Measurements from ENCODE around the gene PTPRA.

GRCh38 chr20:1893831-1894255, 1.4 kb upstream of the SIRPA start:
- PRO-cap, 2 experiments = peak in 1 of 2 experiments; most common minus-strand start chr20:1894030 (in 1)

DNA sequence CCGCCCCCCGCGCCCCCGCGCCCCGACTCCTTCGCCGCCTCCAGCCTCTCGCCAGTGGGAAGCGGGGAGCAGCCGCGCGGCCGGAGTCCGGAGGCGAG, 1.1 kb upstream of the SIRPA start:
- PRO-cap, 2 experiments = peak in 1 of 2 experiments; most common plus-strand start position 54 of the sequence (in 1)

- PRO-cap, 2 experiments = peak in 1 of 2 experiments; most common plus-strand start chr20:1894547 (in 1); most common minus-strand start chr20:1894647 (in 1)
These were observed 786 bp upstream of the SIRPA start for GRCh38 chr20:1894354-1894887.

- PRO-cap, 2 experiments = no peak in any of the 2 experiments
These were observed 32.9 kb downstream of the SIRPA start for GRCh38 chr20:1927843-1928809.

- PRO-cap, 2 experiments = no peak in any of the 2 experiments
These were observed 1.9 kb downstream of the STK35 start for GRCh38 chr20:2103558-2103808.

GRCh38 chr20:2116674-2117410, 15.2 kb downstream of the STK35 start:
- PRO-cap, 2 experiments = no peak in any of the 2 experiments

- PRO-cap, 2 experiments = no peak in any of the 2 experiments
These were observed 19.5 kb downstream of the STK35 start for GRCh38 chr20:2120814-2121934.

GRCh38 chr20:2234787-2235242, 61.0 kb upstream of the TGM3 start:
- PRO-cap, 2 experiments = peak in 1 of 2 experiments; most common minus-strand start chr20:2234964 (in 1)

DNA sequence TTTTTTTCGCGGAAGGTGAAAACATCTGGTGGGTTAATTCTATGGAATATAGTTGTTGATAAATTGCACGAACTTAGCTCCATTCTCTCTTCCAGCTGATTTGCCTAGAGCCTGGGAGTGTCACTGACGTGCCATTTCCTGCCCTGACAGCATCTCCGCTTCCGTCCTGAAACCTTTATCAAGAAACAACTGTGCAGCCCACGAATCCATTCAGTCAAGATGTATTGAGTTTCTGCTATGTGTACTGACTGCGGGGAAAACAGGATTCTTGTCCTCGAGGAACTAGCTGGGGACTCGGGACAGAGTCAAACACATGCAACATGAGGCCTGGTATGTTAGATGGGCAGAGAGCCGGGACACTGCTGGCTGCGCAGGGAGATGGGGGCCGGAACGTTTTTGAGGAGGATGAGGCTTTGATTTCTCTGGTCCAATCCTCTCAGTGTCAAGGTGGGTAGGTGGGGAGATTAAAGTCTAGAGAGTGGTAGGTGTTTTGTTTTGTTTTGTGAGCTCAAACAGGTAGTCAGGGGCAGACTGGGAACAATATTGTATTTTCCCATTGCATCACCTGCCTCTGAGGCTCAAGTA, 59.4 kb upstream of the TGM3 start:
- PRO-cap, 2 experiments = no peak in any of the 2 experiments

DNA sequence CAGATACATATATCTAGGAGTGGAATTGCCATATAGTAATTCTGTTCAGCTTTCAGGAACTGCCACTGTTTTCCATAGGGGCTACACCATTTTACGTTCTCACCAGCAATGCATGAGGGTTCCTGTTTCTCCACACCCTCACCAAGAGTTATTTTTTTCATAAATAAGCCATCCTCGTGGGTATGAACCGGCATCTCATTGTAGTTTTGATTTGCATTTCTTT, 11.3 kb downstream of the SNRPB start:
- PRO-cap, 2 experiments = no peak in any of the 2 experiments

DNA sequence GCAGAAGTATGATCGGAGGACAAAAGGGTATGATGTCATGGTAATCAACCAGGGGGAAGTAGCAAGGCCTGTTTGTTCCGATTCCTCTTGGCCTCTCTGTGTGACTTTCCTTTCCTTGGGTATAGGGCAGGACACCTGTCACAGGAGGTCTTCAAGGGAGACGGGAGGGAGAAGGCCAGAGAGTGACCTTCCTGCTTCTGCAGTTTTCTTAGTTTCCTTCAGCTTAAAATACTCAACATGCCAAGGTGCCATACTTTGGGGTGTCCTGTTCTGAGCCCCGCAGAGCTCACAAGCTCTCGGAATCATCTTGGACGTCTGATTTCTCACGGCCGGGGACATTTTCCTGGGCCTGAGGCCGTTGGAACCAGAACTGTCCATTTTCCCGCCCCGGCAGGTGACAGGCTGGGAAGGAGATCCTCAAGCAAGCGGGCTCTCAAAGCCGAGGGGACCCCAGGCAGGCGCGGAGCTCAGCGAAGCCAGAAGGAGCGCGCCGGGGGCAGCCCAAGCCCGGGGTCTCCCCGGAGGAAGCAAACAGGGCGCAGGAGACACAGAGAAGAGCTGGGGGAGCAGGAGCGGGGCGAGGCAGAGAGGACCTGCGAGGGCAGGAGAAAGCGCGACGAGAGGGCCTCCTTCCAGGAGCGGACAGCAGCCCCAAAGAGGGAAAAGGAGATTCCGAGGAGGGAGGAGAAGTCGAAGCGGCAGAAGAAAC, 21.8 kb downstream of the TMC2 start:
- PRO-cap, 2 experiments = no peak in any of the 2 experiments

DNA sequence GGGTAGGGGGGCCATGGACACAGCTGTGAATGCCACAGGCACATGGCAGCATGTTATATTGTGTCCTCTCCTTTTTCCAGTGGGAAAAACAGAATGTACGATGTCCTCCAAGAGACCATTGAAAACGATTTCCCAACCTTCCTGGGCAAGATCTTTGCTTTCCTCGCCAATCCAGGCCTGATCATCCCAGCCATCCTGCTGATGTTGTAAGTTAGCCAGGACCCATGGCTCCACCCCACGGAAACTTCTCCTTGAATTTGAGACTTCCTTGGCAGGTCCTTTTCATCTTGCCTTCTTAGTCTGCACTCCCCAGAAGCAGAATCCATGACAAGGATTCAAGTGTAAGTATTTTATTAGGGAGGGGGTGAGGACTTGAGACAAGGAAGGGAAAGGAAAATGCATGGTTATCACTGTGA, 28.2 kb upstream of the NOP56 start:
- PRO-cap, 2 experiments = no peak in any of the 2 experiments

DNA sequence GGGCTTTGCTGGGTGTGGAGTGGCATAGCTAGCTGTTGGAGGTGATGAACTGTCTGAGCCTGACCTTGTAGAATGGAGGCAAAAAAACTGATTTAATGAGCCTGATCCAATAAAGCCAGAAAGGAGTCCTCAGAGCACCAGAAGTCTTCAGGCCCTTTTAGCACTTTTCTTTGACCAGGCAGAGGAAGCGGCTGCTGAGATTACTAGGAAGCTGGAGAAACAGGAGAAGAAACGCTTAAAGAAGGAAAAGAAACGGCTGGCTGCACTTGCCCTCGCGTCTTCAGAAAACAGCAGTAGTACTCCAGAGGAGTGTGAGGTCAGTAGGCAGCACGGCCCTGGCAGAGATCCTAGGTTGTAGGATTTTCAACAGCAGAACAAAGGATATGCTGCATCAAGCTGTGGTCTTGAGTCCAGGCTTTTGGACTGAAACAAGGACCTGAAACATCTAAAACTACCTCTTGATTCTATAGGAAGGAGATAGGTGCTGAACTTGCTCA, 4.5 kb downstream of the NOP56 start:
- PRO-cap, 2 experiments = peak in 1 of 2 experiments; most common plus-strand start position 37 of the sequence (in 1)

DNA sequence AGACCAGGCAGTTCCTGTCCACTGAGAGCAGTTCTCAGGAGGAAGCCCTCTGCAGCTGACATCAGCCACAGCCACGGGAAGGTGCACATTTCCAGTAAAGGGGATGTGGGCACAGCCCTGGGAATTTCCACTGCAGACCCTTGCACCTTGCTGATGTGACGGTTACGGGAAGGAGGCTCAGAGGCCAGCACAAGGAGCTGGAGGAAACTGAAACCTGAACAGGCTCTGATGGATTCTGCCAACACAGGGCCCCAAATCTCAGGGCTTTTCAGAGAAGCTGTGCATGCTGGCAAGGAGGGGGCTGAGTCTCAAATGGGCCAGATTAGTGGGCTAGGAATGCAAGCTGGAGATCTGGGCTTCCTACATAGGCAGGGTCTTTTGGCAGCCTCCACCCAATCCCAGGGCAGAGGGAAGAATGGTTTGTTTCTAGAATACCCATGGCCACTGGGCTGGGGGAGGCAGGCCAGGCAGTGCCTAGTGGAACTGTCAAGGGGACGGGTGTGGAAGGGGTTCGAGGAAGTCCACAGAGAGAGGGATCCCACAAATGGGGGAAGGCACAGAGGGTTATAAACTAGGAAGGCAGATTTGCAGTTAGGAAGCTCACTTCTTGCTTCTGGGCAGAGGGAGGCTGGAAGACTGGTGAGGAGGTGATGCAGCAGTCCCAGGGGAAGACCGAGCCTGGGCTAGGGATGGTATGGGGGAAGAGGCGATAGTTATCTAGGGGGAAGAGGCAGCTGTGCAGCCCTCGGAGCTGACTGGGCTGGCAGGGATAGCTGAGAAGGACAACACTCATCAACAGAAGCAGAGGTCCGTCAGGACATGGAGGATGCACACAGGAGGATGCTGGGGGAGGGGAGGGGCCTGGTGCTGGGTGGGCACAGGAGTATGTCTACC, 14.4 kb downstream of the EBF4 start:
- PRO-cap, 2 experiments = no peak in any of the 2 experiments

- PRO-cap, 2 experiments = no peak in any of the 2 experiments
These were observed 36.8 kb downstream of the EBF4 start for GRCh38 chr20:2729373-2729822.

- PRO-cap, 2 experiments = peak in 1 of 2 experiments; most common plus-strand start chr20:2841213 (in 1); most common minus-strand start chr20:2841151 (in 1)
These were observed 554 bp downstream of the VPS16 start for GRCh38 chr20:2840905-2841692.

GRCh38 chr20:2851932-2852374, 11.4 kb downstream of the VPS16 start:
- PRO-cap, 2 experiments = no peak in any of the 2 experiments

DNA sequence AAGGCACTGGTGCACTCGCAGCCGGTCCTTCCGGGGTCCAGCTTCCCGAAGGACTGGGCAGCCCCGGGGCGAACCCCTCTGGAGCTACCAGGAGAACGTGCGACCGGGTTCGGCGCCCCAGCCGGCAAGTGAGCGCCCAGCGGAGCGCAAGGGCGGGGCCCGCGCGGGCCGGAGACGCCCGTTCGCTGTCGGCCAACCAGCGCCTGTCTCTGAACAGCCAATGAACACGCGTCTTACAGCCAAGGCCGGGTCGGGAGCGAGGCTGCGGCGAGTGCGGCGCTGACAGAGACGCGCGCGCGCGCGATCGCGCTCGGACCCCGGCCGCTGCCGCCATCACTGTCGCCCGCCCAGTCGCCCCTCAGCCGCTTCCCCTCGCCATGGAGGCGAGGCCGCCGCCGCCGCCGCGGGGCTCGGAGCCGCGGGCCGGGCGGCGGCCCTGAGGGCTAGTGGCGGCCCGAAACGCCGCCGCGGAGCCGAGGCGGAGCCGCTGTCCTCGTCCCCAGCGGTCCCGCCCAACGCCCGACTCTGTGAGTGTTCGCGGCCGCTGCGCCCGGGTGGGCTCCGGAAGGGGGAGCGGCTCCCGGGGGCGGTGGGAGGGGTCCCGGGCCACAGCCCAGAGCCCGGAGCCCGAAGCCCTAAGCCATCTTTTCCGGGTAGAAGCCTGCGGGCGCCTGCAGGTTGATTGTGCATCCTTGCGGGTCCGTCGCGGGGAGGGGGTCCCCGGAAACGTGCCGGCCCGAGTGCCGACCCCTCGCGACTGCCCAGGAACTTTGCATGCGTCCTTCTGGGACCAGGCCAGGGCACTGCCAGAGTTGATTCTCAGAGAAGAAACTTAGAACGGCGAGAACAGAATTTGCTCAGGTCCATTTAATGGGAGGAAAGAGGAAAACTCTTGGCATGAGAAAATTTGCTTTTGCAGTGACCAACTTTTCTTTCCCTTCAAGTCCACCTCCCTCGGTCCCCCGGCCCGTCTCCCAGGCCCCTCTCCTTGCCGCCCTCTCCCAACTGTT, at the start of gene PTPRA:
PTPRA (plus strand) TSS at position 248 of the 1,010 bp plus-strand sequence.
- PRO-cap, 2 experiments = peak in 2 of 2 experiments; most common plus-strand start position 248 of the sequence (in 1); most common minus-strand start position 126 of the sequence (in 1)

GRCh38 chr20:2946814-2947157, 73.5 kb downstream of the PTPRA start:
- PRO-cap, 2 experiments = no peak in any of the 2 experiments

- PRO-cap, 2 experiments = no peak in any of the 2 experiments
These were observed 84.6 kb downstream of the PTPRA start for GRCh38 chr20:2957831-2958385.